HepG2 (cell line): ENCODE measurements around a stretch of chr1.

- RRBS, 2 experiments = no CpG with 5 or more reads among the region's 6 CpGs
CAGE:
- cytosol, long polyA minus RNA = no peak
- cytosol, long polyA plus RNA = no peak
- long polyA plus RNA = no peak
- nucleus, long polyA minus RNA = no peak
- nucleus, long polyA plus RNA = no peak
Measured at GRCh38 chr1:162360383-162360785, 16.3 kb downstream of the SPATA46 start.

- RRBS, 2 experiments = no CpG with 5 or more reads among the region's 4 CpGs
CAGE:
- cytosol, long polyA minus RNA = no peak
- cytosol, long polyA plus RNA = no peak
- long polyA plus RNA = no peak
- nucleus, long polyA minus RNA = no peak
- nucleus, long polyA plus RNA = no peak
Measured at GRCh38 chr1:162548085-162548594, 13.4 kb upstream of the UAP1 start.

GRCh38 chr1:162609875-162610833 lies 22.1 kb upstream of the DDR2 start:
- RRBS, 2 experiments = no CpG with 5 or more reads among the region's 5 CpGs
CAGE:
- cytosol, long polyA minus RNA = no peak
- cytosol, long polyA plus RNA = no peak
- long polyA plus RNA = no peak
- nucleus, long polyA minus RNA = no peak
- nucleus, long polyA plus RNA = no peak

DNA sequence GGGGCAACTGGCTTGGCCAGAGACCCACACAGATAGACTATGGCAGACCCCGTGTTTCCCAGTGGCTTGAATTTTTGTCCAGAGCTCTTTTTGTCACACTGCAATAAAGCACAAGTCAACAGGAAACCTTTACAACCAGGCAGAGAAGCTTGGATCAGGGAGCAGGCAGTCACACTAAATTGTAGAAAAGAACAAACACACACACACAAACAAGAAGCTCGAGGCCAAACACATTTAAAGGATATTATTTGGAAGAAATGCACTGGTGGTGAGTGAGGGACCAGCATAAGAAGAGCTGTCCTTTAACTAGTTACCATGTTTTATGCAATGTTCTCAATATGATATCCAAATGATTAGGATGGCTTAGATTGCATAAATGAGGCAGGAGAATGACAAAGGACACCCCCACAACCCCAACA lies 35.1 kb downstream of the DDR2 start:
- RRBS, 2 experiments = no CpG with 5 or more reads among the region's 2 CpGs
CAGE:
- cytosol, long polyA minus RNA = no peak
- cytosol, long polyA plus RNA = no peak
- long polyA plus RNA = no peak
- nucleus, long polyA minus RNA = no peak
- nucleus, long polyA plus RNA = no peak

DNA sequence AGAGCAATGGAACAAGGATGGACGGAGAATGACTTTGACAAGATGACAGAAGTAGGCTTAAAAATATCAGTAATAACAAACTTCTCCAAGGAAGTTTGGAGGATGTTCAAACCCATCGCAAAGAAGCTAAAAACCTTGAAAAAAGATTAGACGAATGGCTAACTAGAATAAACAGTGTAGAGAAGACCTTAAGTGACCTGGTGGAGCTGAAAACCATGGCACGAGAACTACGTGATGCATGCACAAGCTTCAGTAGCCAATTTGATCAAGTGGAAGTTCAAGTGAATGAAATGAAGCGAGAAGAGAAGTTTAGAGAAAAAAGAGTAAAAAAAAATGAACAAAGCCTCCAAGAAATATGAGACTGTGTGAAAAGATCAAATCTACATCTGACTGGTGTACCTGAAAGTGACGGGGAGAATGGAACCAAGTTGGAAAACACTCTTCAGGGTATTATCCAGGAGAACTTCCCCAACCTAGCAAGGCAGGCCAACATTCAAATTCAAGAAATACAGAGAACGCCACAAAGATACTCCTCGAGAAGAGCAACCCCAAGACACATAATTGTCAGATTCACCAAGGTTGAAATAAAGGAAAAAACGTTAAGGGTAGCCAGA lies 43.3 kb upstream of the HSD17B7 start:
- RRBS, 2 experiments = no CpG with 5 or more reads among the region's 10 CpGs
CAGE:
- cytosol, long polyA minus RNA = no peak
- cytosol, long polyA plus RNA = no peak
- long polyA plus RNA = no peak
- nucleus, long polyA minus RNA = no peak
- nucleus, long polyA plus RNA = no peak

- RRBS, 2 experiments = no CpG with 5 or more reads among the region's 3 CpGs
CAGE:
- cytosol, long polyA minus RNA = no peak
- cytosol, long polyA plus RNA = no peak
- long polyA plus RNA = no peak
- nucleus, long polyA minus RNA = no peak
- nucleus, long polyA plus RNA = no peak
Measured at GRCh38 chr1:162772671-162773209, 17.8 kb upstream of the HSD17B7 start.

- RRBS, 2 experiments = no CpG with 5 or more reads among the region's 6 CpGs
CAGE:
- cytosol, long polyA minus RNA = no peak
- cytosol, long polyA plus RNA = no peak
- long polyA plus RNA = no peak
- nucleus, long polyA minus RNA = no peak
- nucleus, long polyA plus RNA = no peak
Measured at GRCh38 chr1:162780041-162781120, 10.1 kb upstream of the HSD17B7 start.

GRCh38 chr1:164320800-164321186 lies 238.2 kb upstream of the PBX1 start:
- RRBS, 2 experiments = 15% methylated on average over 4 of the region's 13 CpGs
CAGE:
- cytosol, long polyA minus RNA = no peak
- cytosol, long polyA plus RNA = no peak
- long polyA plus RNA = no peak
- nucleus, long polyA minus RNA = no peak
- nucleus, long polyA plus RNA = no peak

- RRBS, 2 experiments = no CpG with 5 or more reads among the region's 5 CpGs
CAGE:
- cytosol, long polyA minus RNA = no peak
- cytosol, long polyA plus RNA = no peak
- long polyA plus RNA = no peak
- nucleus, long polyA minus RNA = no peak
- nucleus, long polyA plus RNA = no peak
Measured at GRCh38 chr1:164579264-164579838, 20.4 kb downstream of the PBX1 start.

DNA sequence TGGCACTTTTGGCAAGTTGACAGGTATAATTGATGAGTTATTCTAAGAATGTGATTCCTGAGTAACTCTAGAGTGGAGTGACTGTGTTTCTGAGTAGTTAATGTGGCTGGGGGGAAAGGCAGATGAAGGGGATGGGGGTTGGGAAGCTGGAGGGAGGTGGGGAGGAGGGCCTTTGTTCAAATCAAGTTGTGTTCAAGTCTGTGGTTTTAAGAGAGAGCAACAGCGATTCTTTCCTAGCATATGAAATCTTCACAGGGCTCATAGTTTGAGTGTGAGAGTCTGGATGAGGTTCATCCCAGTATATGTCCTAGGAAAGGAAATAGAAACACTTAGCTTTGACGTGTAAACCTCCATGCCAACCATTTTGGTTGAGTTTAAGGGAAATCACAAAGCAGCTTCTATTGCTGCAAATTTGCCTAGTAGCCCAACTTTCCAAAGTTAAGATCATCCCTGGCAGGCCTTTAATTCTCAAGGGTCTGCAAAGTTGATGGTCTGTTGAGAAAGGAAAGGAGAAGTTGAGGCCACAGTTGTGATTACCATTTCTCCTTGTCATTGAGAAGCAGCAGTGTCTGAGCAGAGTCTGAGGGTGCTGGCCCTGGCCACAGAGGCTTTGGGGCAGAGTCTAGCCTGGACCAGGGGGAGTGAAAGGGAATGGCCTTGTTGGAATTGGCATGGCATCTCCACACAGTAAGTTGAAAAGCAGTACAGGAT lies 33.1 kb downstream of the PBX1 start:
- RRBS, 2 experiments = no CpG with 5 or more reads among the region's 2 CpGs
CAGE:
- cytosol, long polyA minus RNA = no peak
- cytosol, long polyA plus RNA = no peak
- long polyA plus RNA = no peak
- nucleus, long polyA minus RNA = no peak
- nucleus, long polyA plus RNA = no peak

DNA sequence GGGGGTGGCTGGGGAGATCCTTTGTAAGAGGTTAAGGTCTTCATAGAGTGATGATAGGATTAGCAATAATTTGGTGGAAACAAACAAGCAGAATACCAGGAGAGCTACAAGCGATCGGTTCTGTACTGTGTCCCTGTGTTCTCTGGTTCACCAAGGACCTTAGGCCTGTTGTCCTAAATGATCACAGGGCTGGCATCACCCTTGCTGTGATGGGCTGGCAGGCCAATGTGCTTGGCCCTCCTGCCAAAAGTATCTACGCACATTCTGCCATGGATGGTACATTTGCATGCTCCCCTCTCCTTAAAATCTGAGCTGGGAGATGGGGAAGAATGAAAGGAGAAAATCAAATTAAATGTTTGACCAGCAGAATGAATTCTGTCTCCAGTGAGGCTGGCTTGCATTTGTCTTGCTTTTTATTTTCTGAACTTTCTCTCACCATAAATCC lies 51.6 kb downstream of the PBX1 start:
- RRBS, 2 experiments = no CpG with 5 or more reads among the region's 3 CpGs
CAGE:
- cytosol, long polyA minus RNA = no peak
- cytosol, long polyA plus RNA = no peak
- long polyA plus RNA = no peak
- nucleus, long polyA minus RNA = no peak
- nucleus, long polyA plus RNA = no peak

GRCh38 chr1:164625290-164625980 lies 66.5 kb downstream of the PBX1 start:
- RRBS, 2 experiments = no CpG with 5 or more reads among the region's 8 CpGs
CAGE:
- cytosol, long polyA minus RNA = no peak
- cytosol, long polyA plus RNA = no peak
- long polyA plus RNA = no peak
- nucleus, long polyA minus RNA = no peak
- nucleus, long polyA plus RNA = no peak

DNA sequence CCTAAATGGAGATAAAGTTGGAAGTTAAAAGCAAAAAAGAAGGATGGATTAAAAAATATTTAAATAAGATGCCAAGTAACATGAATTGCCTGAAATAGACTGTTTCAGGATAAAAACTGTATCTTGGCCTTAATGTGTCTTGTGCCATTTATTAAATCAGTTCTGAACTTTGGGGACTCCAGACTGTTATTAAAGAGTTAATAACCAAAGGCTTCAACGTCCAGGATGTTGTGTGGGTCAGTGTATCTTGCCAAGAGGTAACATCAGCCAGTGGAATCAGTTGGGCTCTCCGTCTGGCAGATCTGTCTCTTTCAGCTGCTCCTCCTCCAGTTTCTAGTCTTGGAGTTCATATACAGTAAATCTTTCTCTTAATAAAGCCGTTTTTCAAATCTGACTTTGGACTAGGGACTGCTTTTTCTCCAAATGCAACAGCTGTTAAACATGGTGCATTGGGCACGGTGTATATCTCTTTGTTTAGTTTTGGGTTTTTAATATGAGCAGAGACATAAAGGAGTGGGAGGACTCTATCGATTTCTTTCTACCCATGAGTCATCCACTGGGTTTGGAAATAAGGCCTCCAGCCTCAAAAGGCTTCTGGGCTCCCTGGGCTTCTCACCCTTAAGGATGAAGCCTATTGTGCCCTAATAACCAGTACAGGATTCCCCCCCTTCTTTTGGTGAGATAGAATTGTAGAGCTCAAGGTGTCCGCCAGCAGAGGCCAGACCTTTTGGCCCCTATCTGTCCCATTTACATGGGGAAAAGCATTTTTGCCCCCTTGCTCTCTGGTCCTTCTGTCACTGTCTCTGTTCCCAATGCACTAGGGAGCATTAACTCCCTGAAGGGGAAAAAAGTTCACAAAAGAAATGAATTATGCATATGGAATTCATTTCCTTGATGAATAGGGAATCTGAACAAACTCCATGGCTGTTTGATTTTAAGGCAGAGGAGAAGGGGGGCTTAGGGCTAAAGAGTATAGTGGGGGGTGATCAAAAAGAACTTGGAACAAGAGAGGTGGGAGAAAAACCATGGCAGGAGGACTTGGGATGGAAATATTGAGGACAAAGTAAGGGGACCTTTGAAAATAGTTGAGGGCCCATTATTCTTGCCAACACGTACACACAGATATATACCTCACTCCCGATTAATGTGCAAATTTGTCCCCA lies 86.0 kb downstream of the PBX1 start:
- RRBS, 2 experiments = no CpG with 5 or more reads among the region's 8 CpGs
CAGE:
- cytosol, long polyA minus RNA = no peak
- cytosol, long polyA plus RNA = no peak
- long polyA plus RNA = no peak
- nucleus, long polyA minus RNA = no peak
- nucleus, long polyA plus RNA = no peak

GRCh38 chr1:164677555-164677948 lies 118.6 kb downstream of the PBX1 start:
- RRBS, 2 experiments = no CpG with 5 or more reads among the region's 2 CpGs
CAGE:
- cytosol, long polyA minus RNA = no peak
- cytosol, long polyA plus RNA = no peak
- long polyA plus RNA = no peak
- nucleus, long polyA minus RNA = no peak
- nucleus, long polyA plus RNA = no peak

DNA sequence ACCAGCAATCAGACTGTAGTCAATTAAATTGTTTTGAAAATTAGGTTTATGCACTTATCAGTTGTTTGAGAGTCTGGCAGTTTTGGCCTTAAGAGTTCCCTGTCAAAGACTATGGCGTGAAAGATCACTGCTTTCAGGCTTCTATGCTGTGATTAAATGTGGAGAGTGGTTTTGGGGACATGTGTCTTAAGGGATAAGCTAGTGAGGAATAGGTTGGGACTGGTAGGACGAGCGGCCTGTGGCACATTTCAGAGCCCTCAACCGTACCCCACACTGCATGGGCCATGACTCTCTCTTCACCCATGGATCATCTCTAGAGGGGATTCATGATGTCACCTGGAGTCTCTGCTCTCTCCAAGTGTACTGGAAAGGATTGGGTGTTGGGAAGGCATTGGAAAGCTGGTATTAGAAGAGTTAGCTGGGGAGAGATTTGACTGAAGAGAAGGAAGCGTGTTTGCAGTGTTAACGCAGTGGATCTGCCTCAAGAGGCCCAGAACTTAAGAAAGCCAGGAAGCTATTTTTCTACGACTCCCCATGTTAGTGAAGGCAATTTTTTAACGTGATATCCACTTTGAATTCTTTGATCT lies 214.5 kb downstream of the PBX1 start:
- RRBS, 2 experiments = no CpG with 5 or more reads among the region's 8 CpGs
CAGE:
- cytosol, long polyA minus RNA = no peak
- cytosol, long polyA plus RNA = no peak
- long polyA plus RNA = no peak
- nucleus, long polyA minus RNA = no peak
- nucleus, long polyA plus RNA = no peak

GRCh38 chr1:165036410-165036702 lies 320.2 kb downstream of the LMX1A start:
- RRBS, 2 experiments = no CpG with 5 or more reads among the region's 5 CpGs
CAGE:
- cytosol, long polyA minus RNA = no peak
- cytosol, long polyA plus RNA = no peak
- long polyA plus RNA = no peak
- nucleus, long polyA minus RNA = no peak
- nucleus, long polyA plus RNA = no peak

DNA sequence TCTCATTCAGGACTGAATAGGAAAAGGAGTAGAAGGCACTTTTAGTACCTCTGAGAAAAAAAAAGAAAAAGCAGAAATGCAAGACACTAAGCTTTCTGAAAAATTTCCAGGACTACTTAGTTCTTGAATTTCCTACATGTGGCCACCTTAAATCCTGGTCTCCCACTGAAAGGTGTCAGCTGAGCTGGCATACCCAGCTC lies 75.5 kb downstream of the LMX1A start:
CAGE:
- cytosol, long polyA minus RNA = no peak
- cytosol, long polyA plus RNA = no peak
- long polyA plus RNA = no peak
- nucleus, long polyA minus RNA = no peak
- nucleus, long polyA plus RNA = no peak

DNA sequence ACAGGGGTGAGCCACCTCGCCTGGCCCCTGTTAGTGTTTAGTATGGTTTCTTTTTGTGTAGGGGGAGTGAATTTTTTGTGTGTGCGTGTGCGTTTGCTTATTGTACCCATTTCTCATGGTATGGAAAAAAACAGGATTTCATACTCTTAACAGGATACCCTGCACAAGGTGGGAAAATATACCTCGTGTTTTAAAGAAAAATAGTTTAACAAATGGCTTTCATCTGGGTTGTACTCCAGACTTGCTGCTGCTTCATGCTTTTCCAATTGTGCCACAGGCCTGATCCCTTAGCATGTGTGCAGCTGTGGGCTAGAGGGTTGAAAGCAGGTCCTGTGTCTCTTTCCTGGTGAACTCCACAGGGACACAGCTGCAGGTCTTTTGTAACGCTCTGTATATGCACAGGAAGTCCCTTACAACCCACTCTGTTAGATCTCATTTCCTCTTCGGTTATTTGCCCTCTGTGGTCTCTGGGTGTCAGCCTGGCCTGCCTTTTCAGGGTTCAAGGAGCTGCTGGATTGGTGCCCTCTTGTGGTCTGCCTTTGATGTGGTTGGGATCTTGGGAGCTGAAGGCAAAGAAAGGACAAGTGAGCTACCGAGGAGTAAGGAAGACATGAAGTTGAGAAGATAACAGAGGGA lies 43.8 kb downstream of the UCK2 start:
- RRBS, 2 experiments = no CpG with 5 or more reads among the region's 7 CpGs
CAGE:
- cytosol, long polyA minus RNA = no peak
- cytosol, long polyA plus RNA = no peak
- long polyA plus RNA = no peak
- nucleus, long polyA minus RNA = no peak
- nucleus, long polyA plus RNA = no peak

DNA sequence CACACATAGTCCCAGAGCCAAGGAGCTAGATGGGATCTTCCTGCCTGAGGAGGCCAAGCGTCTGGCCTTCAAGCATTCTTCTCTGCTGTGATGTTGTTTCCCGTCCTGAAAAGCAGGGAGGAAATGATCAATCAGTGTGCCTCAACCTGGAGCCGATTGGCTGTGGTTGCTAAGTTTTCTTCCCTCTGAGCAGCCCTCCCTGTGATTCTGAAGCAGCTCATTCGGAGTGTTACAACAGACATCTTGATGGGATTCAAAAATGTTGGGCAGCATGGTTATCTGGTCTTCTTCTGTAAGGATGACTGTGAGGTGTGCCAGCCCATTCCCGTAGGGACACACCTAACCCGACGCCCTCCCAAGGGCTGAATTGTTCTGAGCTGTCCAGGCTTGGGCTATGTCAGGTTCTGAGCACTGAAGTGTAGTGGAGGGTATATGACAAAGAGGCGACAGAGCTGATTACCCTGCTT lies 56.8 kb downstream of the UCK2 start:
- RRBS, 2 experiments = no CpG with 5 or more reads among the region's 8 CpGs
CAGE:
- cytosol, long polyA minus RNA = no peak
- cytosol, long polyA plus RNA = no peak
- long polyA plus RNA = no peak
- nucleus, long polyA minus RNA = no peak
- nucleus, long polyA plus RNA = no peak

DNA sequence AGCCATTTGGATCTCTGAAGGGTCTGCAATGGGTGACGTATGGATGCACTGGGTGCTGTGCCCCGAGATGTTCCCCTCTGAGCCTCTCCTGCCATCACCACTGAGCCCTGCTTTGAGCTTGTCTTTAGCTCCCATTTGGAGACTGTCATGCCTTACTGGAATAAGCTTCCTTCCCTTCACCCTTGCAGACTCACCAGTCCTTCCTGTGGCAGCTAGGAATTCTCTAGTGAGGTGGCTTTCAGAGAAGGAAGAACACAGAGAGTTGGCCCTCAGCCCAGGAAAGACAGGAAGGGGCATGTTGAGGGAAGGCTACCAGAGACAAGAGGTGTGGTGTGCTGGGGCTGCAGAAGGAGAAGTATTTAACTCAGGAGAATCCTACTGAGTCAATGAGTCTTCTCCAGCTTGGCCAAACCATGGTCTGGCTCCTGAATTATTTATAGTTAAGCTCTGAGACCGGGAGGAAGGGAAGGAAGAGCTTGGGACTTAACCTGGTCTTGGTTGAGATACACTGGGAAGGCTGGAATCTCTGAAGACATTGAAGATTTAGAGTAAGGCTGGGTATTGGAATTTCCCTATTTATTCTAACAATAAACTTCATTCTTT lies 76.3 kb downstream of the UCK2 start:
- RRBS, 2 experiments = no CpG with 5 or more reads among the region's 3 CpGs
CAGE:
- cytosol, long polyA minus RNA = no peak
- cytosol, long polyA plus RNA = no peak
- long polyA plus RNA = no peak
- nucleus, long polyA minus RNA = no peak
- nucleus, long polyA plus RNA = no peak